ENCODE data around the gene EBLN2.

- PRO-cap, 2 experiments, result no peak in any of the 2 experiments
These were observed 160.2 kb downstream of the FOXP1 start for GRCh38 chr3:71423097-71424031.

GRCh38 chr3:71454120-71454797, 129.3 kb downstream of the FOXP1 start:
- PRO-cap, 2 experiments, result peak in 2 of 2 experiments; most common plus-strand start chr3:71454504 (in 1); most common minus-strand start chr3:71454381 (in 2)

- PRO-cap, 2 experiments, result no peak in any of the 2 experiments
These were observed 116.0 kb downstream of the FOXP1 start for GRCh38 chr3:71467265-71468190.

DNA sequence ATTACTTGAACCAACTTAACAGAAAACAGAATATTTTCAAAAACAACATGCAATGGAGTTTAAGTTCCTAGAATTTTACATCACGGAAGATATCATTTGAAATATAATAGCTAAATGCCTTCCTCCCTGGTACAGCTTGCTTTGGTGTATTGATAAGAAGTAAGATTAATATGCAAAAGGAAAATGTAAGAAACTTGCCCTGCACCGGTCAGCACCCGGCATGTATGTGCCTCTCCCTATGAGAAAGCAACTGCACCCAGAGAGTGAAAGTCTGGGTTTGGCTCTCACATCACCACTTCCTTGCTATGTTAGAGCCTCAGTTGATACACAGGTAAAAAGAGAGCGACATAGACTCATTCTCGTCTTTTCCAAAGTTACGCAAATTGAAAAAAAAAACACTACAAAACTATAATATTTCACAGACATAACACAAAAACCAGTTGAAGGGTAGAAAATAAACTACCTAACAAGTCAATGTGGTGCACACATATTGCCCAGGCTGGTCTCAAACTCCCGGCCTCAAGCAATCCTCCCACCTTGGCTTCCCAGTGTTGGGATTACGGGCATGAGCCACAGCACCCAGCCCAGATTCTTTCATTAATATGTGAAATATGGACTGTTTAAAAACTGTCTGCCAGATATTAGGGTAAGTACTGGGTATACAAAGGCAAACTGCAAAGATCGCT, 96.6 kb downstream of the FOXP1 start:
- PRO-cap, 2 experiments, result peak in 2 of 2 experiments; most common plus-strand start position 319 of the sequence (in 2); most common minus-strand start position 228 of the sequence (in 1)

- PRO-cap, 2 experiments, result no peak in any of the 2 experiments
These were observed 2.0 kb downstream of the FOXP1 start for GRCh38 chr3:71581485-71582011.

- PRO-cap, 2 experiments, result peak in 1 of 2 experiments; most common plus-strand start chr3:71721654 (in 1); most common minus-strand start chr3:71721743 (in 1)
These were observed 3.5 kb downstream of the EIF4E3 start for GRCh38 chr3:71721444-71722449.

- PRO-cap, 2 experiments, result no peak in any of the 2 experiments
These were observed 312.2 kb upstream of the PROK2 start for GRCh38 chr3:72097017-72097728.

- PRO-cap, 2 experiments, result no peak in any of the 2 experiments
These were observed 317.2 kb upstream of the PROK2 start for GRCh38 chr3:72101835-72102906.

- PRO-cap, 2 experiments, result no peak in any of the 2 experiments
These were observed 338.9 kb upstream of the PROK2 start for GRCh38 chr3:72123939-72124063.

DNA sequence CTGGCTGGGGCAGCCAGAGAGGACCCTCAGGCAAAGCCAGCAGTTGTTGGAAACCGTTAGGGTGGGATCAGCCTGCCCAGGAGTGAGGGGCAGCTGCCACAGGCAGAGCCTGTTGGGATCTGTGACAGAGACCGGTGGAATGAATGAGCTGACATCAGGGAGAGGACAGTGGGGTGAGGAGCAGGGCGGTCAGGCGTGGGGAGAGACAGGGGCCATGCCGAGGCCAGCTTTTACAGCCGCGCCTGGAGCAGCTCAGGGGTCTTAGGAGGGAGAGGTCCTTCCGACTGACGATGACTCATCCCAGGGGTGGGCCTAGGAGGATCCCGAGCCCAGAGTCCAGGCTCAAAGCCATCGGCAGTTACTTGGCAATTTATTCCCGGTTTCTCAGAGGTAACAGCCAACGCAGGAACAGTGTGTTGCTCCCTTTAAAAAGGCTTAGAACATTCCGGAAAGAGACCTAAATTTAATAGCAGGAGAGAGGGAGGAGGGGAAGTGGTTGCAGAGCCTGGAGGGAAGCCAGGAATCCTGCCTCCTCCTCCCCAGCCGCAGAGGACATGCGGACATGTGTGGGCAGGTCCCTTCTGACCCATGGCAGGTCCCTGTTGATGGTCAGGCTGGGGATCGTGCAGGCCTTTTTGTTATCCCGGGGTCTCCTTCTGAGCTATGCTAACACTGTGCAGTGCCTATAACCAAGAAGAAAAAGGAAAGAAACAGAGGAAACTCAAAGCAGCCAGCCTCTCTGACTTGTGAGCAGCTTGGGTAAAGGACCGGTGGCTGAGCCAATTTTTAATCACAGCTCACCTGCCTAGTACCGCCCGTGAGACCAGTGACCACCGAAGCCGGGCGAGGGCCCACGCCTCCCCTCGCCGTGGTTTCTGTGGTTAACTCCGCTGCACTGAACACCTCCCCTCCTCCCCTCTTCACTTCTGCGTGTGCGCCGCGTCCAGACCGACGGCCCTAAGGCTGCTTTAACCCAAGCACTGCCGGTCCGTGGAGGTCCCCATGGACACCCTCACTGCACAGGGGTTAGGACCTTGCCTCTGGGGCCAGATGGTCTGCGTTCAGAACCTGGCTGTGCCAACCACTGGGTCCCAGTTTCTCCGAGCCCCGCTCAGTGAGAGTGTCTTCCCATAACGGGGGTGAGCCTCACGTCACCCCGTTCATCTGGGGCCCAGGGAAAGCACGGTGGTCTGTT, 392.4 kb upstream of the PROK2 start:
- PRO-cap, 2 experiments, result no peak in any of the 2 experiments

DNA sequence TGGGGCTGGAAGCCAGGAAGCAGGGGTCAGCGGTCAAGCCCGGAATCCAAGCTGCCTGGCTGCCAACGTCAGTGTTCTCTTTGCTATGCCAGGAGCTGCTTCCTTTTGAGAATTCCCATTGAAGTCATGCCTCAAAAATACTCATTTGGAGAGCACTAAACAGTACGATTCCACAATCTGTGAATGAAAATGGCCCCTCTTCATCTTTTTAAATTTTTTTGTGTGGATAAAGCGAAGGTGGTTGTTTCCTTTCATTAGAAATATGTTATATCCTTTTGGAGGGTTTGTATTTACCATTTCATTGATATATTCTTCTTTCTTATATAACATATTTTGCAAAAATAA, 386.3 kb downstream of the SHQ1 start:
- PRO-cap, 2 experiments, result no peak in any of the 2 experiments

DNA sequence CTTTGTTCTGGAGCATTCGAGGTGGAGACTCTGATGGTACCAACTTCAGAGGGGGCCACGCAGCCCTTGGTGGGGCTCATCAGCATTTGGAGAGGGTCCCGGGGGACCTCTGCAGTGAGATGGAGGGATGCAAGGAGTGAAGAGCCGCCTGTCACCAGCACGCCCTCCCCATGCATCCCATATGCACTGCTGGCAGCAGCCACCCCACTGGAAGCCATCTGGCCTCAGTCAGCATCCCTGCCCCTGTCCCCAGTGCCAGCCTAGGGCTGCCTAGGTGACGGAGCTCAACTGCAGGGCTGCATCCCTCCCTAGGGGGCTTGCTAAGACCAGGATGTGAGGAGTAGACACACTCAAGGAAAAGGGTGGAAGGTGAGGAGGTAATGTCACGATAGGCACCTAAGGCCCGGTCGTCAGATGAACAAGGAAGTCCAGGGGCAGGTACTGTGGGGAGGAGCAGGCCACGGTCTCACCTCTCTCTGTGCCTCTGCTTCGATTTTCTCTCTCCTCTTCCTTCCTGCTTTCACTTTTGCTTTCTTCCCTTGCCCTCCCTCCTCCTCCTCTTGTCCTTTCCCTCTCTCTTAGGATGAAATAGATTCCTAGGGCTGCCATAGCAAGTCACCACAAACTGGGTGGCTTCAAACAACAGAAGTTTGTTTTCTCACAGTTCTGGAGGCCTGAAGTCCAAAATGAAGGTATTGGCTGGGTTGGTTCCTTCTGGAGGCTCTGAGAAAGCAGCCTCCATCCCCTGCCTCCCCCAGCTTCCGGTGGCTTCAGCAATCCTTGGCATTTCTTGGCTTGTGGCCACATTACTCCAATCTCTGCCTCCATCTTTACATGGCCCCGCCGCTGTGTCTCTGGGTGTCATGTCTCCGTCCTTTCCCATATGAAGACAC, 298.4 kb downstream of the SHQ1 start:
- PRO-cap, 2 experiments, result peak in 2 of 2 experiments; most common plus-strand start position 410 of the sequence (in 1); most common minus-strand start position 420 of the sequence (in 1)

DNA sequence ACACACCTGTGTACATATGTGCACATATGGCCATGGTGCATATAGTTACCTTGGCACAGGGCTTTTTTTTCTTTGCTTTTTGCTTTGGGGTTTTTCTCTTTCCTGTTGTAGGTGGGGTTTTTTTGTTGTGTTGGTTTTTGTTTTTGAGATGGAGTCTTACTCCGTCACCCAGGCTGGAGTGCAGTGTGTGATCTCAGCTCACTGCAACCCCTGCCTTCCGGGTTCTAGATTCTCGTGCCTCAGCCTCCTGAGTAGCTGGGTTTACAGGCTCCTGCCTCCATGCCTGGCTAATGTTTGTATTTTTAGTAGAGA, 30.8 kb upstream of the PPP4R2 start:
- PRO-cap, 2 experiments, result peak in 2 of 2 experiments; most common plus-strand start position 154 of the sequence (in 1)

GRCh38 chr3:72979478-72980137, 17.0 kb upstream of the PPP4R2 start:
- PRO-cap, 2 experiments, result no peak in any of the 2 experiments

DNA sequence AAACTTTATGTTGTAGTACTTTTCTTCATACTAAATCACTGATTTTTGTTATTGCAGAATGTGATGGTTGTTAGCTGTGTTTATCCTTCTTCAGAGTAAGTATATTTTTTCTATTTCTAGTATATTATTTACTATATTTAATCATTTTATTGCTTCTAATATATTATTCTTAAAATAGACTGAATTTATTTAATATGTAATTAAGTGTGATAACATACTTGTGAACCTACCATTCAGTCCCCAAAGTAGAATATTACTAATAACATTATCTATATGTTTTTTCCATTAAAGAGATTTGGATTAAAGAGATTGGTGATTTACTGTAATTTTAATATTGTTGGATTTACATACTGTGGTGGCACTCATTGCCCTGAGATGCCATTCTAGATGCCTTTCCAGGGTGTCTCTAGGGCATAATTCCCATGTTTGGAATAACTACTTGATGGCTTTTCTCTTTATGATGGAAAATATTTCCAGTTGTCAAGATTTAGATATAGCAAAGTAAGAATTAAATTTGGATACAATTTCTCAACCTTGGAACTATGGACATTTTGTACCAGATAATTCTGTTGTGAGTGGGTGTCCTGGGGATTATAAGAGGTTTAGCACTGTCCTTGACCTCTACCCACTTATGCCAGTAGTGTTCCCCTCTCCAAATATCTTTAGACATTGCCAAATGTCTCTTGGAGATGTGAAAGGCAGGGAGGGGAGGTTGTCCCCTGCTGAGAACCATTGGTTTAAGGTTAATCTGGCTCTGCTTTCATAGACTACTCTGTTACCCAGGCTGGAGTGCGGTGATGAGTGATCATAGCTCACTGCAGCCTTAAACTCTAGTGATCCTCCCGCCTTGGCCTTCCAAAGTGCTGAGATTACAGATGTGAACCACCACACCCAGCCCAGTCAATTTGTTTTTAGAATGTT, at the start of gene EBLN2:
TSS of gene EBLN2 (plus strand) at position 694 of the 921 bp plus-strand sequence.
- PRO-cap, 2 experiments, result no peak in any of the 2 experiments

GRCh38 chr3:73110900-73111373, 49.5 kb downstream of the EBLN2 start:
- PRO-cap, 2 experiments, result no peak in any of the 2 experiments

DNA sequence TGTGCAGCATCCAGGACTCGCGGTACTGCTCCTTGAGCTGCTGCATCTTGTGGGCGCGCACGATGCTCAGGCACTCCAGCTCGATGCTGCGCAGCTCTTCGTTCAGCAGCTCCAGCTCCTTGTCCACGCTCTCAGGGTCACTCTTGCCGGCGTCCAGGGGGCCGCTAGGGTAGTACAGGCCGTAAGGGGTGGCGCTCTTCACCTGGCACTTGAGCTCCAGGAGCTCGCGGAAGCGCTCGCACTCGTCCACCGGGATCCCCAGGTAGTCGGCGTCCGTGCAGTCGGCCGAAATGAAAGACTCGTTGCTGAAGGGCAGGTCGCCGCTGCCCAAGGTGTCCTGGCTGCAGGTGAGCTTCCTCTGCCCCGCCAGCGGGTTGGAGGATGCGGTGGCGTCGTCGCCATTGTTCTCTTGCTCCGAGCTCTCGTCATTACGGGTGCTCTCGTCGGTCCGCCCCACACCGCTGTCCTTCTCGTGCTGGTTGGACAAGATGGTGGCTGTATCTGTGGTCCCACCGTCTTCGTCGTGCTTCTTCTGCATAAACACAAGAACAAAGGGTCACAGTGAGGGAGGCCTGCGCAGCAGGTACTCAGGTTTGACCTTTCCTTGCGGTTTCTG, 240.2 kb downstream of the PDZRN3 start:
- PRO-cap, 2 experiments, result no peak in any of the 2 experiments

DNA sequence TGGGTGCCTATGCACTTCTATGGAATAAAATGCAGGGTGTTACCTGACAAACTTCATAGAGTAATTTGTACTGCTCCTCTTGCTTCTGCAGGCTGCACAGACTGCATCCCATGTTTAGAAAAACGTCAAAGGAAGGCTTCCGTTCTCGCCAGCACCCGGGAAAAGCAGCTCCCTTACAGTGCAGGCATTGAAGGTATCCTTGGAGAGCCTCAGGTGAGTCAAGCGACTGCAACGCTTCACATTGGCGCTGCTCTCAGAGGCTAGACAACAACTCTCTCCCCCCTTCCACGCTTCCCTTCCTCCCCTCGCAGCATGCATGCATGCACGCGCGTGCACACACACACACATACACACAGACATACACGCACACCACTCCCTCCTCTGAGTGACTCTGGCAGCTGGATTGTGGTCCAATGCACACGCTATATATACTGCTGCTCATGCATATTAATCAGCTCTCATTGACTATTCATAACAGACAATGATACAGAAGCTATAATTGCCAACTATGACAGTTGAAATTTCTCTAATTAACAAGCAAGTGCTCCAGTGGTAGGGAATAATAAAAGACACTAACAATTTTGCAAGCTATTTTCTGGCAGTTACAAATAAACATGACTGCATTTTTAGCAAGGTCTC, 191.0 kb downstream of the PDZRN3 start:
- PRO-cap, 2 experiments, result no peak in any of the 2 experiments

DNA sequence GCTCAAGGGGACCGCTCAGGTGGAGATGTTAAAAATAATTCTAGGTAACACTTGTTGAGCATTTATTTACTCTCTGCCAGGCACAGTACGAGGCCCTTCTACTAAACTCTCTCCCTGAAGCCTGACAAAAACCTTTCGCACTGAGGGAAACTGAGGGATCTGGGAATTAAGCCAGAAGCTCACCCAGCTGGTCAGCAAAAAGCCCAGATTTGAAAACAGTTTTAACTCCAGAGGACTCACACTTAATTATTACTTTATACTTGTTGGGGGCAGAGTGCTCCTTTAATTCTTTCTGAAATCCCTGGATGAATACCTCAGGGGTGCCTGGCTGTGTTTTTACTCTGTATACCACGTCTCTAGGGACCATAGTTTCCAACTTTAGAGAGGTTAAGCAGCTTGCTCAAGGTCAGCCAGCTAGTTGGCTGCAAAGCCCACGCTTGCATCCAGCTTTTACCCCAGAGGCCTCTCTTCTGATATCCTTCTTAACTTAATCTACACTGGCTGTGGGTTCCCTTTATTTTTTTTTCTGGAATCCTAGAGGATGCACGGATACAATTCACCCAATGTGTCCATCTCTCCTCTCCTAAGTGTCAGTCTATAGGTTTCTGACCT, 1.5 kb downstream of the PDZRN3 start:
- PRO-cap, 2 experiments, result no peak in any of the 2 experiments

- PRO-cap, 2 experiments, result peak in 1 of 2 experiments; most common plus-strand start chr3:74018721 (in 1)
These were observed 393.8 kb upstream of the PDZRN3 start for GRCh38 chr3:74018473-74018982.

Measured in helper T cell (primary cell).